ENCODE measurements around the genes GSS, TRPC4AP and PROCR.

- PRO-cap = no peak
These were observed 1.4 kb downstream of the MAP1LC3A start for GRCh38 chr20:34559600-34560649.

GRCh38 chr20:34580232-34580717, 21.8 kb downstream of the MAP1LC3A start:
- PRO-cap = no peak

DNA sequence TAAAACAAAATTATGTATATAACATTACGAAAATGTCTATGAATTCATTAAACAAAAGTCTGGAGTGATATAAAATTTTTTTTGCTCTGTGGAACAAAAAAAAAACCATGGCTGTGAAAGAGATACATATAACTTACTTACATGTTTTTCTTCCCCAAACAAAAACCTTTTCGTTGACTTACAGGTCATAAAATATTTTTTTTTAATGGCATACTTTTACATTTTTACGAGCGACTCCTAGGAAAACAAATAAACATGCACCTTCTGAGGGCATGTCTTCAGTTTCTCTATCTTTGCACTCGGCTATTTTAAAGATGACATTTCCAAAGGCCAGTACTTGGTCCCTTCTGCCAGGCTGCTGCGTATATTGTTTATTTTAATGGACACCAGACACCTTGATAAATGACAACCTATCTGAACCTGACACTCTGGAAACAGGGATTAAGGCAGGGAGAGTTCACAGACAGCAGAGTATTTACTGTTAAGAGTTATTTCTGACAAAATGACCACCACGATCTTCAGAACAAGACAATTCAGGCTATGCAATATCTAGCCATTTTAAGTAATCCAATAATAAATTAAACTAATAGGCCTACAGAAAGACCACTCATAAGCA, 49.4 kb downstream of the PIGU start:
- PRO-cap = no peak

GRCh38 chr20:34713175-34713720, 9.1 kb downstream of the TP53INP2 start:
- PRO-cap = no peak

GRCh38 chr20:34873981-34874406, 1.3 kb upstream of the GGT7 start:
- PRO-cap = no peak

DNA sequence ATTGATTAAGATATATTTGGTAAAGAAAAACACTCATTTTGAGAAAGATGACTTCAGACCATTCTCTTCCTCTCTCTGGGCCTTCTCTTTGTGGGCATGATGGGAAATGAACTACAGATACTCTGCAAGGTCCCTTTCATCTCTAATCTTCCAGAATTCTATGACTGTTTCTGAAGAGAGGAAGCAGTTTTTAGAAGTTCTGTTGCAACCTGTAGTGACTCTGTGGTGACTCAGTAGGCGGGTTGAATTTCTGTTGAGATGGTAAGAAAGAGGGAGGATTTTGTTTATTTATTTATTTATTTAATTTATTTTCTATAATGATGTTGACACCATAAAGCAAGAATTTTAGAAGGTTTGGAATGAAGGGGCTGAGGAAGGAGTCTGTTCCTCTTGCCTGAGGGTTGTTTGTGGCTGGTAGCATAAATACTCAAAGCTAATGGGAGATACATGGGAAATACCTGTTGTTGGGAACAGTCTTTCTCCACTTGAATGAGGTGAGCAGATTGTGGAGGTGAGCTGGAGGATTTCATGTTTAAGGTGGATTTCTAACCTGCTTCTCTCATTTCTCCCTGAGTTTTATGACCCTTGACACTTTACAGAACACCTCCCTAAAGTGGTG, 14.9 kb downstream of the ACSS2 start:
- PRO-cap = no peak

DNA sequence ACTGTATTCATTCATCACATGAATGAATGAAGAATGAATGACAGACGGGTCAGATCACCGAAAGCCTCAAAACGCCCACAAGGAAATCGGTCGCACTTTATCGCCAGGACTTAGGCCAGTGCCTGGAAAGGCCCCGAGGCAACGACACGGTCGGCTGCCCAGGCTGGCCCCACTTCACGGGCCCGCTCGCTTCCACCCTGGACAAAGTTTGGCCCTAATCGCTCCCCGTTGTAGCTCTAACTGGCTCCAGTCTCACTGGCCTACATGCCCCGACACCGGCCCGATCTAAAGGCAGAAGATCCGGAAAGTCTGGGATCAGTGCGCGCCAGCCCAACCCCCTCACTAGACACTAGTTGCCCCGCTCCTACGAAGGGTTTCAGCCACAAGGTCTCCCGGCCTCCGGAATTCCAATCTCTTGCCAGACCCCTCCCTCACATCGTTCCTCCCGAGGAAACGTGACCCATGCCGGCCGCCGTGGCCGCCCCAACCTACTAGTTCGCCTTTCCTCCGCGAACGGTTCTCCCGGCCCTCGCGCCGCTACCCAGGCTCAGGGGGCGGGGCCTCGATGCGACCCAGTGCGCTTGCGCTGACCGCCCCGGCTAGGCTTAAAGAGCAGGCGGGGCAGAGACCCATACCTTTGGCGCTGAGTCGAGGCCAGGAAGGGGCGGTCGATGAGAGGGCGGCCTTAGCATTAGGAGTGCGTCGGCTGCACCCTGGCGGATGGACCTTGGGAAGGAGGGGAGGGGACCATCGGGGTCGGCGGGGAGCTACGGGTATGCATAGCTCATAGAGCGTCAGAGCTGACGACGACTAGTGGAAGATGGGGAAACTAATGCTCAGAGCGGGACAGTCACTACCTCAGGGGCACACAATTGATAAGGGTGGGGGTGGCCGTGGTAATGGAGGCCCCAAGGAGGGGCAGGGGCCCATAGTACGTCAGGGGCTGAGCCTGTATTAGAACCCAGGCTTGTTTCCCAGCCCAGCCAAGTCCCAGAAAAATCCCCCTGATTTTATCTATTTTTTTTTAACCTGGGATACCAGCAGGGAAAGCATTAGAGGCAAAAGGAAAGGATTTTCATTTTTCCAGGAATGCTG, at the start of gene GSS:
GSS (minus strand) TSS at position 572 of the 1,095 bp plus-strand sequence.
- PRO-cap = bidirectional peak, plus-strand start at position 315 of the sequence, minus-strand start at position 238 of the sequence; bidirectional peak, plus-strand start at position 634 of the sequence, minus-strand start at position 493 of the sequence

GRCh38 chr20:34978359-34978948, 22.8 kb downstream of the MYH7B start:
- PRO-cap = no peak

DNA sequence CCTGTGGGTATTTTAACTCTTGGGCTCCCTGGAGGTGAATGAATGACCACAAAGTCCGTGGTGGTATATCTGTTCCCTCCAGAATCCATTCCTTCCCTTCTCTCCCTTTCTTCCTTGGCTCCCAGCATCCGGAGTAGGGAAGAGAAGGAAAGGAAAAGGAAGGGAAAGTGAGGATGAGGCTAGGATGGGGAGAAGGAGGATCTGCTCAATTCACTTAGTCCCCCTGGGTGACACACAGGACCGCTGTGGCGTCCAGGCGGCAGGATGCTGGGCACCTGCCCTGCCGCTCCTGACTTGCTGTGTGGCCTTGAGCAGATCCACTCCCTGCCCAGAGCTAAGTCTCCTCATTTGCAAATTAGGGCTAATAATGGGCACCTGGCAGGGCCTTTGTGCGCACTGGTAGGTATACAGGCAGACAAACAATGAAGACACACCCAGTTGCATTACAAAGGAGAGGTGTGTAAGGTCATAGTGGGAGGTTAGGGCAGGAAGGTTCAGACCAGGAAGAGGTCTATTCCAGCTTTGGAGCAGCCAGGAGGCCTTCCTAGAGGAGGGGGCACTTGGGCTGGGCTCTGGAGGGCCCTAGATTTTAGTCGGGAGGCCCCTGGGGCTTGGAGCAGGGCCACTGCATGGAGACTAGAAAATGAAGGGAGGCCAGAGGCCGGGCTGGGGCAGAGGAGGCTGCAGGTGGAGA, 28.3 kb downstream of the MYH7B start:
- PRO-cap = no peak

DNA sequence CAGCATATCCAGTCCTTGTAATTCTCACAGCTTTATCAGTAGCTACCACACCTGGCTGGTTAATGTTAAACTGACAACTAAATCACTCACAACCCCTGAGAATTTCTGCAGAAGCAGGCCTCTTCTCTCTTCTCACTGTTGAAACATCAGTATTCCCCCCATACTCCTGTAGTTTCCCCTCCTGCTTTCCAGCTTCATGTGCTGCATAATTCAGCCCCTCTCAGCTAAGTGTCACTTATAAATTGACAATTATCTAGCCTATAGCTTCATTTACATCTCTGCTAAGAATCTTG, 53.2 kb downstream of the TRPC4AP start:
- PRO-cap = no peak

GRCh38 chr20:35092217-35093327, at the start of gene TRPC4AP:
TRPC4AP (minus strand) TSS chr20:35092807.
- PRO-cap = bidirectional peak, plus-strand start at chr20:35092297, minus-strand start at chr20:35092036; bidirectional peak, plus-strand start at chr20:35092938, minus-strand start at chr20:35092792

DNA sequence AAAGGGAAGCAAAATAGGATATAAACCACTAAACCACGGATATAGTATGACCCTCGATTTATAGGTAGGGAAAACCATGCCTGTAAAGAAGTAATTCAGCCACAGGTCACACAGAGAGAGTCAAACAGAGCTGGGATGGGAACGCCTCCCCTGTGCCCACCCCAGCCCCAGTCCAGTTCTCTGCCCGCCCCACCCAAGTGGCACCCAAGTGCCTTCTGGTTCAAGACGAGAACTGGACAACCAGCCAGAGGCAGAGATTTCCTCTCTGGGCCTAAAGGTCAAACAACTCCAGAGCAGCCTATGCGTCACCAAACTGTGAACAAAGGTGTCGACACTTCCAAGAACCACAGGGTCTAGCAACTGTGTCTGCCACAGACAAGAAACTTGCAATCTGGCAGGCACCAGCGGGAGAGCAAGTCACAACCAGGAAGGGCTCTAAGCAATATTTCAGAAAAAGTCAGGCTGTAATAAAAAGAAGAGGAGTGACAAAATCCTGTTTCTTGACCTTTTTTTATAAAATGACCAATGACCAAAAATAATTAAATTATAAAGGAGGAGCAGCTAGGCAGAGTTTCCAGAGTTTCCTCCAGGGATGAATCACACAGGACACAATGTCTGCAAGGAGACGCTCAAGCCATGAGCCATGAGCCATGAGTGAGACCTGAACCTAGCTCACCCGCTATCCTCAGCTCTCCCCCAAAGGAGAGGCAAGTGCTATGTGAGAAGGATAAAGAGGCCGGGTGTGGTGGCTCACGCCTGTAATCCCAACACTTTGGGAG, 11.2 kb downstream of the EDEM2 start:
- PRO-cap = no peak

- PRO-cap = no peak
These were observed at the start of gene PROCR for GRCh38 chr20:35171615-35172503. PROCR (plus strand) TSS chr20:35172072.

DNA sequence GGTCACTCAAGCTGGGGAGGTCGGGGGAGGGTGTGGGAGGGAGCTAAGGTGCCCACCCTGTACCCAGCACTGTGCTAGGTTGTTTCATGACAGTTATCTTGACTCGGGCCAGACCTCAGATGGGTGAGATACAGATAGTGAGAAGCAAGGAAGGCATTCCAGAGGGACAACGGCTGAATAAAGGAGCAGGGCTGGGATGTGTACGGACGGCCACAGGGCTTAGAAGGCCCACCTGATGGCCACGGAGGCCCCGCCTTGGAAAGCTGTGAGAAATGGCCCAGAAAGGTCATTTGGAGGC, 7.8 kb downstream of the MMP24OS start:
- PRO-cap = no peak

GRCh38 chr20:35273331-35274234, 4.3 kb downstream of the MMP24OS start:
- PRO-cap = no peak

DNA sequence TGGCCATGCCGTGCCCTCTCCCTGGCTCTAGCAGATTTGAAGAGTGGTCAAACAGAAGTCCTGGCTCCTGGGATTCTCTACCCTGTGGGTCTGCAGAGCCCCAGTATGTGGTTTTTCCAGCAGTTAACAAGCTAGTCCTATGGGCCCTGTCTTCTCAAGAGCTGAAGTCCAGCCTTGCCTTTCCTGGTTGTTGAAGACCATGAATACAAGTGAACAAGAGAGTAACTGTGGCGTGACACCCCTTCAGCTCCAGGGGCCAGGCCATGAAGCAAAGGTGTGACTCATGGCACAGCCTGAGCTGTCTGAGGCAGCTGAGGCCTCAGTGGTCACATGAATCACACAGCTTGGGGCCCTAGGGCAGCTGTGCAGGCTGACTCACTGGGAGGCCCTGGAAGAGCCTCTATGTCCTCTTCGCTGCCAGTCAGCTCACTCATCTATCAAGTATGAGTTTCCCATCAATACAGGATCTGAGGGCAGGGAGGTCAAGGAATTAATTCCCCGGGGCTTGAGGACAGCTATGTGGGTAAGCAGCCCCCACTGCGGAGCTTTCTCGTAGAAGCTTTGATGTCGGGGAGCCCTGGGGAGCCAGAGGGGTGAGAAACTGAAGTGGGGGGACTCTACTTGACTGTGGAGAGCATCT, 13.5 kb upstream of the FAM83C start:
- PRO-cap = no peak

- PRO-cap = no peak
These were observed 28.2 kb upstream of the FAM83C start for GRCh38 chr20:35320298-35320912.

DNA sequence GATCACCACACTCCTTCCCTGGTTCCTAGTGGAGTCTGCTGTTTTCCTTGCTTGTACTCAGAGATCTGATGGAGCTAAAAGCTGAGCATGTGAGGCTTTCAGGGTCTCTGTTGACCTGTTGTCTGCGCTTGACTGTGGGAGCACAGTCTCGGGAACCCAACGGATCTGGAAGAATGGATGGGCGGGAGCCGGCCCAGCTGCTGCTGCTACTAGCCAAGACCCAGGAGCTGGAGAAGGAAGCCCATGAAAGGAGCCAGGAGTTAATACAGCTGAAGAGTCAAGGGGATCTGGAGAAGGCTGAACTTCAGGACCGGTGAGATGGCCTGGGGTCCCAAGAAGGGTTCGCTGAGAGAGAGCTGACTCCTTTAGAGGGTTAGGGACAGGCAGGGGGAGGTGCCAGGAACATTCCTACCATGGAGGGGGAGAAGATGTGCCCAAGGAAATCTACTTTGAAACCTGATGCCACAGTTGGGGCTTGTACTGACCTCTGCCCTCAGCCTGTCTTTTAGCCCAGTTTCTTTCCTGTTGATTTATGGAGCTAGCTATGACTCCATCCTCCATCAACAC, 11.9 kb downstream of the CEP250 start:
- PRO-cap = no peak

GRCh38 chr20:35545645-35546771, 4.1 kb downstream of the ERGIC3 start:
- PRO-cap = no peak

DNA sequence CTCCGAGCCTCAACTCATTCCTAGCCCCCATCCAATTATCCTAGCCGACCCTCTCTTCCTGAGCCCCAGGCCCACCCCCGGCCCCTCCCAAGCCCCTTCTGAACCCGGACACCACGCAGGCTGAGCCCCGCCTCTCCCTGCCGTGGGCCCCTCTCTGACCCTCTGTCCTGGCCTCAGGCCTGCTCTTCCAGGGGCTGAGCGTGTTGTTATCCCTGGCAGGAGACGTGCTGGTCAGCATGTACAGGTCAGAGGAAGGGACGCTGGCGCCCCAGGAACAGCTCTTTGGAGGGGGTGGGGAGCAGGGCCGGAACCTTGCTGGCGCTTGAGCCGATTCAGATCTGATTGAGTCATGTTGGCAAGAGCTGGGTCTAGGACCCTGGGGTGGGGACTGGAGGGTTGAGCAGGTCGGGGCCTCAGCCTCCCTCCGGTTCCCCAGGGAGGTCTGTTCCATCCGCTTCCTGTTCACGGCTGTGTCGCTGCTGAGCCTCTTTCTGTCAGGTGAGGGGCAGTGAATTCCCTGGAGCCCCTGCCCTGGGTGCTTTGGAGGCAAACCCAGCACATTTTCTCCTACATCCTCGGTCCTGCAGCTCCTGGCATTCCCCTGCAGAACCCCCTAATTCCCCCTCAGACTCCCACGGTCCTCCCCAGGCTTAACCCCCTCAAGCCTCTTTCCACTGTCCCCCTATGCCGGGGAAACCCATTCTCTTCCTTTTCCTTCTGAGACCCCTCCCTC, 1.9 kb downstream of the SPAG4 start:
- PRO-cap = unidirectional peak, minus-strand start at position 344 of the sequence